ENCODE results near the gene SMIM34.

DNA sequence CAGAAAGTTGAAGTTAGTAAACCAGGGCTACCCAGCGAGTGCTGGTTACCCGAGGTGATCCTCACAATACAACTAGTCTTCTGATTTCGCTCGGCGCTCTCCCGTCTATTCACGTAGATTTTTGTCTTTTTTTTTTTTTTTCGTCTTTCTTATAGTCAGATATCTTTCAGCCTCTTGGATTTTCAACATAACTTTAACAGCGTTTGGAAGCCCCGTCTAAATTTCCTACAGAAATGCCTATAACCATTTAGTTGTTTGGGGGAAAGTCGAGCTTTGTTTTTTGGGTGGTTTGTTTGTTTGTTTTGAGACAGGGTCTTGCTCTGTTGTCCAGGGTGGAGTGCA, 712 bp upstream of the TMEM50B start:
- PRO-cap = no peak

GRCh38 chr21:33541803-33541953, 239 bp downstream of the GART start:
- PRO-cap = no peak

DNA sequence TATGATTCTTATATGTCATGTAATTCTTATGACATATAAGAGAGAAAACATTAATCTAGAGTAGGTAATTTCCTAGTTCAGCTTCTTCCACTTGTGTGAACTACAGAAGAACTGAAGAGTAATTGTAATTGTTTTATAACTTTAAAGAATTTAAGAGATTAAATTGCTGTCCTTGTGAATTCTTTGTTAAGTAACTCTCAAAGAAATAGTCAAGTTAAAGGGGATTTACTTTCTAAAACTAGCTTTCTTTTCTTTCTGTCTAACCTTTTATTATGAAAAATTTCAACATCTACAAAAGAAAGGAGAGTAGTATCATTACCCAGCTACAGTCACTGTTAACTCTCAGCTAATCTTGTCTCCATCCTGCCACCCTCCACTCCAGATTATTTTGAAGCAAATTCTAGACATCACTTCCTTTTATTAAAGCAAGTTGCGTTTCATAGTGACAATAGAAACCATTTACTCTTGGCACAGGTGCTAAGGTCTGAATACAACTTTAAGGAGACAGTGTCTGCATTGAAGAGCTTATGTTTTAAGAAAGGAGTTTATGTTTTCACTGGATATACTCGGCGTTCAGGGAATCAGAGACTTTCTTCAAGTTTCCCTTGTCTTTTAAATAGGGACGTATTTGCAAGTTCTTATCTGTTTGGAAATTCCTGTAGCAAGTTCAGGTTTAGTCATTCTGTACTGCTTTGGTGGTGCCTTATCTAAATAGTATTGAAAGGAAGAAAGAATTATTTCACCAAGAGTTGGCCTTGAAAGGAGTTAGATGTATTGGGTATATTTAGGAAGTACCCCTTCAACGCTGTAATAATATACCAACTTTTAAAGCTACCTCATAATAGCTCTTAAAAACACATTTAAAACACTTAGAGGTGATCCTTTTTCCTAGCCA, 42.6 kb downstream of the ITSN1 start:
- PRO-cap = no peak

- PRO-cap = no peak
These were observed 97.5 kb downstream of the ITSN1 start for GRCh38 chr21:33739579-33740457.

- PRO-cap = no peak
These were observed 100.7 kb downstream of the ATP5PO start for GRCh38 chr21:33814928-33815379.

DNA sequence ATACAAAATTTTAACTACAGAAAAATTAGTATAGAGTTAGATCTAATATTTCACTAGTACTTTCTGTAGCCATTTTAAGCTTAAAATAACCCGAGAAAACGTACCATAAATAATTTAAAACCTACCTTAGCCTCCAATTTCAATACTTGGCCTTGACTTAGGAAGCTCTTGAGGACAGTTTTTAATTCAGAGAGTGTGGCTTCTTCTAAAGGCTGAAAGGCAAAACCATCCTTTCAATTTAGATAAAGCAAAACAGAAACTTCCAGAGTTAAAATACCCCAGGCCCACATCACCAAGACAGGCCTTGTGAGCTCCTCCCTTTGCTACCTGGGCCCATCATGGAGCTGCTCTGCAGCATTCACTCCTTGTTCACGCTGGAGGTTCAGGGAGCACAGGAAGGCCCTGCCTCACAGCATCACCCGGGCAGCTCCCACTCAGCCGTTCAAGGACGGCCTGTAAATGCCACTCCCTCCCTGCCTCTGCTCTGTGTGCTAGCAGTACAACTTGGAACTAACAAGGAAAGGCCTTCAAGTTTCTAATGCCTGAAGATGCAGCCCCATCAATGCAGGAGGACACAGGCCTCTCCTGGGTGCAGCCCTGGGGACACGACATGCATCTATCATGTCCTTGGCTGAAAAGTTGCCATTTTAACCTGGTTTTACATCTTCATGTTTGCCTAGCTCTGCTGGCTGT, 11.6 kb downstream of the ATP5PO start:
- PRO-cap = no peak

DNA sequence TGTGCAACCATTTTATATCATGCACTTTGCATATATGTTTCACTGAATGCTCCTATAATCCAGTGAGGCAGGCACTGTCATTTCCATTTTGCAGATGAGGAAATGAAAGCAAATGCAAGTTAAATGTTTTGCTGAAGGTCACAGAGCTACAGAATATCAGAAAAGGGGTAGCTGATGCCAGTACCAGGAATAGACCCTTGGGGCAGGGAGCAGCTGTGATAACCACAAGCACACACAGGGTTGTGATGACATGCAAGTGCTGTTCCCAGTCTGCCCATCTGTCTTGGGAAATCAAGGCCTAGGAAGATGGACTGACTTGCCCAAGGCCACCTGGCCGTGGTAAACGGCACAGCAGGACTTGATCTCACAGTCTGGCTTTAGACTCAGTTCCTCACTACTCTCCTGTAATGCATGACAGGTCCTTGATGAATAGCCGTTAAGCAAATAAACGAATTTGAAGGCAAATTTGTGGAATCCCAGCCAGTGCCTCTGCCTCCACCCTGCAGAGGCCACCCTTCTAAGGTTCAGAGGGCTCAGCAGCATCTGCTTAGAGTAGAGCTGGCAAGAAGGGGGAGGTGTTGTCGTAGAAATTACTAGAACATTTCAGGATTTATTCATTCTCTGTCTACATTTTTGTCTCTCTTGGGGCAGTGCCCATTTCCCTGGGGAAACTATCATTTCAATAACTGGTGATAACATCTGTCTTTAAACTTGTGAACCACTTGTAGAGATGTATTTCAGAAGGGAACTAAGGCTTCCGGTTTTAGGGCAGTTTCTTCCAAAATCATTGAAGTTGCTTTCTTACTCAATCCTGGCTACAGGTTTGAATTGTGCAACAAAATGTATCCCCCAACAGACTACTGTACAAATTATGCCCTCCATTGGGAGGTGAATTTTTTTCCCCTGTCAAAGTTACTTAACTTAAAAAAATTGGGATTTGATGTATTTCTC, 53.1 kb upstream of the MRPS6 start:
- PRO-cap = no peak

- PRO-cap = no peak
These were observed 2.5 kb downstream of the MRPS6 start for GRCh38 chr21:34075694-34076518.

DNA sequence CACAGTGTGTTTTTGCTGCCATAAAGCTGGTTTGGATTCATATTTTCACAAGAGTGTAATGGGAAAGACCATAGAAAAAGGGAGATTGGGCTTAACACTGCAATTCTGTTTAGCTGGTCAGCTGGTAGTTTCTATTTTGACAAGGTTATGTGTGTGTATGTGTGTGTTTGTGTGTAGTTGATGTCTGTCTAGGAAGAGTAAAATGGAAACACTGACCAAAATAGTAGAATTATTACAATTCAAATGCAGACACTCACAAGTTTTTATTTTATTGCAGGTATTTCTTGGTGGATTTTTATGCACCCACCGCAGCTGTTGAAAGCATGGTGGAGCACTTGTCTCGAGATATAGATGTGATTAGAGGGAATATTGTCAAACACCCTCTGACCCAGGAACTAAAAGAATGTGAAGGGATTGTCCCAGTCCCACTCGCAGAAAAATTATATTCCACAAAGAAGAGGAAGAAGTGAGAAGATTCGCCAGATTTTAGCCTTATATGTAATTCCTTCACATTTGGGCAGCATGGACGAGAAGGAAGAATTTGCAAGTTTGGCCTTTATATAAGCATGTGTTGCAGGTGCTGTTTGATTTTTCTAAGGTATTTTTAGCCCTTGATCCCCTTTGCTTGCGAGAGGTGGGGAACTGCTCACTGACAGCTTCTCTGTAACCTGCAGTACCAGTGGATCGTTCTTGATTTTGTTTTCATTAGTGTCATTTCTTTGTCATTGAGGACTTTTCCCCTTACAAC, 68.9 kb downstream of the MRPS6 start:
- PRO-cap = no peak

GRCh38 chr21:34202982-34203554, 129.7 kb downstream of the MRPS6 start:
- PRO-cap = no peak

- PRO-cap = no peak
These were observed 142.0 kb upstream of the KCNE2 start for GRCh38 chr21:34221869-34222107.

GRCh38 chr21:34423689-34424271, at the start of gene SMIM34:
SMIM34 (minus strand) TSS chr21:34423951.
- PRO-cap = no peak

DNA sequence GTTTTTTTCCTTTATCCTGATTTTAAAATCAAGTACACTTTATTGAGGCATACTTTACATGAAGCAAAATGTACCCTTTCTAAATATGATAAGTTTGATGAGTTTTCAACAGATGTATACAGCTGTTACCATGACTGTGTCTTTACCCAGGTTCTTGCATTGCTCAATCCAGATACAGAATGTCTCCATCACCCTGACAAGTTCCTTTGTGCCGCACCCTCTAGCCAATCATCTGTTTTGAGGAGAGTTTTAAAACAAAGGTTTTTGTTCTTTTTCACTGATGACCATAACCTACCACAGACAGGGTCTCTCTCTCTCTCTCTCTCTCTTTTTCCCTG, 1.1 kb upstream of the KCNE1 start:
- PRO-cap = no peak

GRCh38 chr21:34517480-34518284, 5.7 kb upstream of the KCNE1 start:
- PRO-cap = no peak

- PRO-cap = no peak
These were observed 10.2 kb upstream of the KCNE1 start for GRCh38 chr21:34522006-34522783.

- PRO-cap = no peak
These were observed 13.0 kb upstream of the KCNE1 start for GRCh38 chr21:34524613-34525782.

GRCh38 chr21:34526260-34527411, 14.6 kb upstream of the KCNE1 start:
- PRO-cap = bidirectional peak, plus-strand start at chr21:34527054, minus-strand start at chr21:34526944

GRCh38 chr21:34546518-34546816, 34.5 kb upstream of the KCNE1 start:
- PRO-cap = no peak

- PRO-cap = no peak
These were observed 31.0 kb downstream of the RCAN1 start for GRCh38 chr21:34583809-34584438.

- PRO-cap = no peak
These were observed 48.3 kb downstream of the CLIC6 start for GRCh38 chr21:34716917-34717630.

Data from ileum (tissue), 1 donor.